ENCODE data around the gene H3-4.

GRCh38 chr1:227242843-227243383, 75.4 kb downstream of the CDC42BPA start:
- PRO-cap = no peak

- PRO-cap = no peak
Observed at GRCh38 chr1:227315739-227316842, 2.2 kb downstream of the CDC42BPA start.

DNA sequence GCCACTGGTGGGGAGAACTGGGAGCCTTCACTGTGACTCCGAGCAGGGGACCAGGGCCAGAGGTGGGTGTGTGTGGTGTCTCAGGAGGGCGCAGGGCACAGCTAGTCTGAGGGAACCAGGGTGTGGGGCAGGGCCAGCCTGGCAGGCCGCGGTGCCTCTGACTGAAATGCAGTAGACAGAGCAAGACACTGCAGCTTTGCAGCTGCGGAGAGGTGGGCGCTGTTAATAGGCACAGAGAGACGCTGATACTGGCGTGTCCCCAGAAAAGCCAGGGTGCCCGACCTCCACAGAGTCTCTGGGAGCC, 28.4 kb upstream of the PRSS38 start:
- PRO-cap = no peak

DNA sequence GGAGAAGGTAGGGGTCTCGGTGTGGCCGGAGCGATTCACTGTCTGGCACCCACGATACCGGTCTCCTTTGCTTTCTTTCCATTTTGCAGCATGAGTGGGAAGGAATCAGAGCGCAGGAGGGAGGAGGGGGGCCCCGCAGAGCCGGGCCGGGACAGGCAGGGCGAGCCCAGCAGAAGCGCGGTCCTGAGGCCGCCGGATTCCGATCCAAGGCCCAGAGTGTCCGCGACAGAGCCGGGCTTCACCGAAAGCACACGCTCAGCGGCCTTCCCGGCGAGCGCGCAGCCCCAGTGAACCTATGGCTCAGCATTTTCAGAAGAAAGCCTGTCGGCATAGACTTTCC, 28.0 kb upstream of the PRSS38 start:
- PRO-cap = no peak

DNA sequence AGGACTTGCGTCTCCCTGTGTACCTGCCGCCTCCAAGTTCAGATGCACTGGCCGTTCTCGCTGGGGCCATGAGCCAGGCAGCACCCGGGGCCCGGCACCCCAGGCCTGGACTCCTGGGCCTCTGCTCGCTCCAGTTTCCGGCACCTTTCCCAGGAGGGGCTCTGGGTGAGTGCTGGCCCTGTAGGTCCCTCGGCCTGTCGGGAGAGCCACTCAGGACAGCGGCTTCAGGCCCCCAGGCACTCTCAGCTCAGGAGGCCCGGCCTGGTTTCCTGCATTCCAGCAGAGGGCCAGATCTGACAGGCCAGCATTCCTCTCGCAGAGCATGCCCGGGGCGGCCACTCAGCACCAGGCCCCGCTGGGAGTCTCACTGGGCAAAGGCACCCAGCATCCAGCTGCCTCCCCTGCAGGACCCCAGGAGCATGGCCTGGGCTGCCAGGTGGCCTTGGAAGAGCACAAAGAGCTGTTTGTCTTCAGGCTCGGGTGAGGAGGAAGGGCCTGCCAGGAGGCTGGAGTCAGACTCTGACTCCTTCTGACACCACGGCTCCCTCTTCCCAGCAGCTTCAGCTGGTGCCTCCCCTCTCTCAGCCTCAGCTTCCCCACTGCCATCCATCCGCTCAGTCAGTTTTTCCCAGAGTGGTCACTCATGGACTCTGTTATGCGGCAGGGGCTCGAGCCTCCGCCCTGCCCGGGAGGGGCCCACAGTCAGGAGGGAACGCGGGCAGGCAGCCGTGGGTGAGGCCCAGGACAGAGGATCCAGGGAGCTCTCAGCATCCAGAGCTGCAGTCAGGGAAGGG, 51.8 kb downstream of the WNT9A start:
- PRO-cap = no peak

DNA sequence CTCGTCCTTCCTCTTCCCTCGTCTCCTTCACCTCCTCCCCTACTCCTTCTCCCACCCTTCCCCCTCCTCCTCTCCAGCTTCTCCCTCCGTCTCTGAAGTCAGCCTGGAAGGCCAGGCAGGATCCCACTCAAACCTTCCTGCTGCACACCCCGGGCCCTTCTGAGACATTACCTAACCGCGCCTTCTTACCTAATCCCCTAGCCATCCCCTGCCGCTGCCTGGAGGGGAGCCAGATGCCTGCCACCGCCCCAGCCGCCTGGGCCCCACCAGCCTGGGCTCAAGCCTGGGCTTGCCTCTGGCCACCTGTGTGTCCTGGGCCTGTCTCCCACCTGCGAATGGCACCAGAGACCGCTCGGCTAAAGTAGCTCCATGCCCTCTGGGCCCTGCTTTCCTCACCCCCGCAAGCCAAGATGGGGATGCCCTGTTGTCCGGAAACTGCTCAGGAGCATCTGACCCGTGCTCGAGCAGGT, 32.0 kb downstream of the WNT9A start:
- PRO-cap = no peak

DNA sequence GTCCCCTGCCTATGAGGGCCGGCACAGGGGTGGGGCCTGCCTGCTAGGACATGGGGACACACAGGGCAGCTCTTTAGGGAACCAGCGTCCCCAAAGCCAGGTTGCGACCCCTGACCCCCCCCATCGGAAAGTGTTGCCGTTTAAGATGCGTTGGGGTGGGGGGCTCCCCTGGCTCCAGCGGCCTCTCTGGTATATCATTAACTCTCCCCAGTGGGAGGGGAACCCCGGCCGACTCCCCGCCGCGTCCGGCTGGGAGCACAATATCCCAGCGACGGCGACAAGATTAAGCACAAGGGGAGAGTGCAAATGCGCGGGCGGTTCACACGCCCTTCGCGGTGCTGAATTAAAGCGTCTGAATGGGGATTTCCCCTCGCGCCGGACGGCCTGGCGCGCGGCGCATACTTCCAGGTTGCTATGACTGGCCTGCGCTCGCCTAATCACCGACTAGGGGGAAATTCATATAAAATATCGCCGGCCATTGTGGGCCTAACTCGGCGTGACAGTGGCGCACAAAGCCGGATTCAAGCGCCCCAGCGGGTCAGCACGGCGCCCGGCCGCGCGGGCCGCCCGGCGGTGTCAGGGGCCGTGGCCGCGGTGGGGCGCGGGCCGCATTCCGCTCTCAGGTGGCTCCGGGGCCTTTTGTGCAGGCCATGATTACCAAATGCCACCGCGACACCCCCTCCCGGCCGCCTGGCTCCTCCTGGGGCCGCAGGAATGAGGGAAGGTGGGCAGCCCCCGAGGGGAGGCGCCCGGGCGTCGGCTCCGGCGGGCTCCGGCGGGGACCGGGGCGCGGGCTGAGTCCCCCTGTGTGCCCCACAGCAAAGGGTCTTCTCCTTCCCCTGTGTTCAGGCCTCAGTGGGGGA, 30.9 kb downstream of the WNT3A start:
- PRO-cap = no peak

GRCh38 chr1:228087832-228088358, 5.4 kb downstream of the ARF1 start:
- PRO-cap = no peak

- PRO-cap = no peak
Observed at GRCh38 chr1:228099331-228100239, 3.5 kb downstream of the C1orf35 start.

DNA sequence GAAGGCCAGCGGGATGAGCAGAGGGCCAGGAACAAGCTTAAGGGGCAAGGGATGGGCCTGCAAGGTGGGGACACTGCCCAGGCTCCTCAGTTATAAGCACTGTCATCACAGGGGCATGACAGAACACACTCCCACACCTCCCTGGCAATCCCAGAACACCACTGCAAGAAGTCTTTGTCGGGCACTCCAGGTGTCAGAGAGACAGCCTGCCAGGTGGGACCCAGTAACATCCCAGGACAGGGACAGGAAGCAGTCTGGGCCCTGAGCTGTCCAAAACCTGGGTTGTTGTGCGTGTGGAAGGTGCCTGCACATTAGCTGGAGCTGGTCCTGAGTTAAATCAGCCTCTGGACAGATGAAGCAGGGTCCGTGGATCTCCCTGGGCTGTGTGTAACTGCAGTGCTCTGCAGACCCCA, 2.7 kb upstream of the C1orf35 start:
- PRO-cap = no peak

GRCh38 chr1:228109368-228109577, 174 bp upstream of the MRPL55 start:
- PRO-cap = bidirectional peak, plus-strand start at chr1:228109477, minus-strand start at chr1:228109293

DNA sequence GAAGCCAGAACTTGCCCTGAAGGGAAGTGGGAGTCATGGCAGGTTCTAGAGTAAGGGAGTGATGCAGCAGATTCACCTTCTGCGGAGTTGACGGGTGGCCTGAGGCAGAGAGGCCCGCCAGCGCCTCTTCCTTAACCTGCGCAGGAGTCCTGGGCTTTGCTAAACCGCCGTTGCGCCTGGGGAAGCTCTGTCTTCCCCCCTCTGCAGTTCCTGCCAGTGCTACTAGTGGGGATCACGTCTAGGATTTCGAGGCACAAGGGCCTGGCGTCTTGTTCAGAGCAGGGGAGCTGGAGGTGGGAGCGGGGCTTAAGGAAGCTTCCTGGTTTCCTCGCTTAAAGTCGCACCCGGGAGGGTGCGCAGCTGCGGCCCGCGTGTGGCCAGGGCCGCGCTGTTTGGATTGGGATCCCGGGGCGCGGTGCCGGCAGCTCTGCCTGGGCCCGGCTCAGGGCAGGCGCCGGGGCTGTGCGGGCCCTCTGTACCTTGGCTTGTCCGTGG, 67.4 kb downstream of the OBSCN start:
- PRO-cap = unidirectional peak, plus-strand start at position 373 of the sequence

- PRO-cap = no peak
Observed at GRCh38 chr1:228291823-228292302, 84.0 kb downstream of the OBSCN start.

- PRO-cap = no peak
Observed at GRCh38 chr1:228298148-228298789, 90.4 kb downstream of the OBSCN start.

GRCh38 chr1:228378191-228379203, 28.1 kb downstream of the TRIM11 start:
- PRO-cap = bidirectional peak, plus-strand start at chr1:228378632, minus-strand start at chr1:228378656

DNA sequence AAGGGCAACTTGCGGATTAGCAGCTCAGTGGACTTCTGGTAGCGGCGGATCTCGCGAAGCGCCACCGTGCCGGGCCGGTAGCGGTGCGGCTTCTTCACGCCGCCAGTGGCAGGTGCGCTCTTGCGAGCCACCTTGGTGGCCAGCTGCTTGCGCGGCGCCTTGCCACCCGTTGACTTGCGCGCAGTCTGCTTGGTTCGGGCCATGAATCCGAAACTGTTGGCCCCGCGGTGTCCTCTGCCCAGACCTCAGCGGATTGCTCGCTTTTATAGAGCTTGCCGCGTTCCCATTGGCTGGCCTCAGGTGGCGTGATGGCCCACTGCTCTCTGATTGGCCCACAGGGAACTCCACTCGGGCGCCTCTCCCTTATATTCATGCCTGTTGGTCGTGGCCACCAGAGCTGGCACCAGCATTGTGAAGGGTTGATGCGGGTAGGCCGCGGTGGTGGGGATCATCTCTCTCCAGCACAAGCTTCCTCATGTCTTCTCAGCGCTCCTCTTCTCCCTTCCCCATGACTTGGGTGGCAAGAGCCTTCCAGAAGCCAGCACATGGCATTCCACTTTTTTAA, at the start of gene H3-4:
Gene H3-4 (minus strand): TSS at position 238 of the 565 bp plus-strand sequence.
- PRO-cap = no peak

- PRO-cap = no peak
Observed at GRCh38 chr1:228428975-228429174, 3.7 kb upstream of the H3-4 start.

- PRO-cap = no peak
Observed at GRCh38 chr1:228463553-228464110, 5.7 kb downstream of the H2BC26 start.

DNA sequence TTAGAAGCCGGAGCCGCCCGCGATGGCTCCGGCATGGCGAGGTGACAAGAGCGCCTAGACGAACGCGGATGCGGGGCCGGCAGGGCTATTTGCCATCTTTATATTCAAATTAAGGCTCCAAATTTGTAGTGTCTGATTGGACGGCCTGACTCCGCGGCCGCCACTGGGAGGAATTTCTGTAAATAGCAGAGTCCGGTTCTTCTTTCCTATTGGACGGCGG, 6.6 kb downstream of the H2BC26 start:
- PRO-cap = no peak

DNA sequence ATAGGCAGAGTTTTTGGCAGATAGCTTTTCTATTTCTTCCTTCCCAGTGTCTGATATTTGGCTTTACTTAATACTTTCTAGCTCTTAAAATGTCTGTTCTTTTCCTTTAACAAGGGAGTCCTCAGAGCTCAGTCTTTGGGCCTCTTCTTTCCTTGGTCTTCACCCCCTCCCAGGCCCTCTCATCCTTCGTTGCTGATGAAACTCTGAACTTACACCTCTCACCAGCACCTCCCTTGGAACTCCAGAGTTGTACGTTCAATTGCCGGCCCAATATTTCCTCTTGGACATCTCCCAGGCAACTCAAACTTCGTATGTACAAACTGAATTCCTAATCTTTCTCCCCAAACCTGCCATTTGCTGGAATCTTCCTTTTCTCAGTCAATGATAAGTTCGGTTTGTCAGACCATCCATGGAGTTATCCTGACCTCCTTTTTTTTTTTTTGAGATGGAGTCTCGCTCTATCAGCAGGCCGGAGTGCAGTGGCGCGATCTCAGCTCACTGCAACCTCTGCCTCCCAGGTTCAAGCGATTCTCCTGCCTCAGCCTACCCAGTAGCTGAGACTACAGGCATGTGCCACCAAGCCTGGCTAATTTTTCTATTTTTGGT, 13.0 kb upstream of the RHOU start:
- PRO-cap = no peak

All from ReNcell CX (cell line).